SJCRH30 (cell line): Measurements from ENCODE around the gene ABTB2.

GRCh38 chr11:32396213-32396930, 39.0 kb downstream of the WT1 start:
- RAMPAGE, long total RNA, result no peak

GRCh38 chr11:32432400-32433478, 2.6 kb downstream of the WT1 start:
- RAMPAGE, long total RNA, result no peak

DNA sequence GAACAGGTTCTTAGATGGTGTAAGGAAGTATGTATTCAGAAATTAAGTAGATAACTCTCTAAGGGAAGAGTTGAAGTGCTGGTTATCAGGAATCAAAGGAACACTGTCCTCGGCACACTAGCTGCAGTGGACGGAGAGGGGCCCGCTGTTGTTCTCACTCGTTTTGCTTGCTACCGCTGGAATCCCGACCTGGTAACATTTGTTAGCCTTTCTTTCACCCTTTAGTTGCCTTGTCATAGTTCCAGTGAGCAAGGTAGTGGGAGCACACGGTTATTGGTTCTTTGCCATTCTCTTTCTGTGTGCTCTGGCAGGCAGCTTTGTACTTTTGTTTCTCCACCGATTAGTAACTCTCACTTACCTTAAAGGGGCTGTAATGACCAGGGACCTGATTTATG, 1.7 kb downstream of the DEPDC7 start:
- RAMPAGE, long total RNA, result no peak

GRCh38 chr11:33017927-33018314, 2.2 kb downstream of the DEPDC7 start:
- RAMPAGE, long total RNA, result no peak

DNA sequence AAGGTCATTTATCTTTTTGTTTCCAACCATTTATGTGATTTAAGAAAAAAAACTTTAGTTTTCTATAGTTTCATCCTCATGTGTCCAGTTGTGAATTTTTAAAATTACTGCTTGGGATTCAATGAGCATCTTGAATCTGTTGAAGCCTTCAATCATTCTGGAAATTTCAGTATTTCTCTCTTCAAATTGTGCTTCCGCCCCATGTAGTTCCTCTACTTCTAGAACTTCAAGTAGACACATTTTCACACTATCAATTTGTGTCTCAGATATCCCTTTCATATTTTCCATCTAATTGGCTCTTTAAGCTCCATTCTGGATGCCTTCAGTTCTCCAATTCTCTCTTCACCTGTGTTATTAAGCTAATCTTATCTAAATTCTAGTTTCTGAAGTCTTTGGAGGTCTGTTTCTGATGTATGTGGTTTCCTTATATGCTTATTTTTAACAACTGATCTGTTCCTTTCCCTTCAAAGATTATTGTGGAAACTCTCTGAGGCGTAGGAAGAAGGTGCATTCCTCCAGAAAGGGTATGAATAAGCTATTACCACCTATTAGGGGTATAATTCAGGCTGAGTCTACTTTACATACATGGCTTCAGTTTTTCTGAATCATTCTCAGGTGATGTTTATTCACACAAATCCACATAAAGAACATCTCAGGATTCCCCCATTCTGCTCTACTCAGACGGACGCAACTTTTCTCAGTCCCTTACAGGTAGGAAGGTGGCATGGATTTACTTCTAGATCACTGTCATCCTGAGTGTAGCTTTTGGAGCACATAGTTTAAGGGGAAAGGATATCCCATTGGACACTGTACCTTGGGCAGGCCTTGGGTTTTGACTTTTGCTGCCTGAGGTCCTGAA, 36.1 kb downstream of the CSTF3 start:
- RAMPAGE, long total RNA, result no peak

- RAMPAGE, long total RNA, result no peak
Observed at GRCh38 chr11:33207437-33208049, 46.3 kb upstream of the CSTF3 start.

GRCh38 chr11:33689238-33689742, 11.3 kb downstream of the C11orf91 start:
- RAMPAGE, long total RNA, result no peak

GRCh38 chr11:33705160-33705674, 4.6 kb upstream of the C11orf91 start:
- RAMPAGE, long total RNA, result no peak

DNA sequence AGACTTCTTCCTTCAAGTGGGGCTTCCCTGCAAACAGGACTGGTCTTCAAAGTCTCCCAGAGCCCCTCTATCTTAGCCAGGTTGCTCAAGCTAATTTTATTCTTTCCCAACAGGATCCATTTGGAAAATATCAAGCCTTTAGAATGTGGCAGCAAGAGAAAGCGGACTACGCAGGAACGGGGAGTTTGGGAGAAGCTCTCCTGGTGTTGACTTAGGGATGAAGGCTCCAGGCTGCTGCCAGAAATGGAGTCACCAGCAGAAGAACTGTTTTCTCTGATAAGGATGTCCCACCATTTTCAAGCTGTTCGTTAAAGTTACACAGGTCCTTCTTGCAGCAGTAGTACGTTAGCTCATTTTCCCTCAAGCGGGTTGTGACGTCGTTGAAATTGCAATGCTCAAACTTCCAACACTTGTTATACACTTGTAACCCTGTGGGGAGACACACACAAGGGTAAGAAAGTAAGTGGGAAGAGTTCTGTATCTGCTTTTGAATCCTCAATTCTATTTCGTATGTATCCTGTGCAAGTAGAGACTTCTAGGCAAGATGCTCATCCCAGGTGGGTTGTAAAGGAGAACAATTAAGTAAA, 9.4 kb upstream of the C11orf91 start:
- RAMPAGE, long total RNA, result no peak

GRCh38 chr11:33756944-33757276, 17.4 kb downstream of the FBXO3 start:
- RAMPAGE, long total RNA, result no peak

DNA sequence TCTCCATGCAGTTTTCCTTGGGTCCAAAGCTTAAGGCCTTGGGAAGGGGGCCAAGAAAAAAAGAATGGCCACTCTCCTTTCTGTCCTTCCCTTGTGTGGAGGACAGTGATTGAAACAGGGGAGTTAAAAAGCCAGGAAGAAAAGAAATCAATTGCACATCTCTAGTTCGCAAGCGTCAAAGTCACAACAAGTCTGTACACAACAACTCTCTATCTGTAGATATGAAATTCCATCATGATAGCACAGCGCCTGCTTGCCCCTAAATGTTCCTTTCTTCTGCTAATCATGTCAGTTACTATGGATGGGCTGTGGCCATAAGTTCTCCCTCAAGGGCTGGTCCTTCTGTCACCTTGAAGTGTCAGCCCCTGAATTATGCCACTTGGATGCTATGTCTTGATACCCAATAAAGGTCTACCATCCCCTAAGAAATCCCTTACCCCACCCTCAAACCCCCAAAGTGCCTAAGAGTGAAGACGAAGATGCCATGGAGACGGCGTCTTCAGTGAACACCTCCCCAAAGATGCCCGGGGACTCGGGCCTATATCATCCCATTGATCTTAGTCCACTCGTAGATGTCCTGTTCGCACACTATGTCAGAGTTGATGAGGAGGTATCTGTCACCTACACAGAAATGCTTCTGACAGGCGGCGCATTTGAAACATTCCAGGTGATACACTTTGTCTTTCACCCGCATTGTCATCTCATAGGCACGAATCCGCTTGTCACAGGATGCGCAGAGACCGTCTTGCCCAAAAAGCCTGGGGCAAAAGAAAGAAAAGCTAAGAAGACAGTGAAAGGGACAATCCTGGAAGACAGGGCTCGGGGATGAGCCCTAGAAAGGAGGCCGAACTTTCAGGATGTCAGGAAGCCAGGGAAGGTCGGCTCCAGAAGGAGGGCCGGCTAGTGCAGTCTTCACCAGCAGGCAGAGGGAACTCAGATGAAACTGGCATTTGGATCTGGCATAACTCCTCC, 32.8 kb downstream of the LMO2 start:
- RAMPAGE, long total RNA, result no peak

- RAMPAGE, long total RNA, result no peak
Observed at GRCh38 chr11:33877118-33877608, 14.7 kb downstream of the LMO2 start.

DNA sequence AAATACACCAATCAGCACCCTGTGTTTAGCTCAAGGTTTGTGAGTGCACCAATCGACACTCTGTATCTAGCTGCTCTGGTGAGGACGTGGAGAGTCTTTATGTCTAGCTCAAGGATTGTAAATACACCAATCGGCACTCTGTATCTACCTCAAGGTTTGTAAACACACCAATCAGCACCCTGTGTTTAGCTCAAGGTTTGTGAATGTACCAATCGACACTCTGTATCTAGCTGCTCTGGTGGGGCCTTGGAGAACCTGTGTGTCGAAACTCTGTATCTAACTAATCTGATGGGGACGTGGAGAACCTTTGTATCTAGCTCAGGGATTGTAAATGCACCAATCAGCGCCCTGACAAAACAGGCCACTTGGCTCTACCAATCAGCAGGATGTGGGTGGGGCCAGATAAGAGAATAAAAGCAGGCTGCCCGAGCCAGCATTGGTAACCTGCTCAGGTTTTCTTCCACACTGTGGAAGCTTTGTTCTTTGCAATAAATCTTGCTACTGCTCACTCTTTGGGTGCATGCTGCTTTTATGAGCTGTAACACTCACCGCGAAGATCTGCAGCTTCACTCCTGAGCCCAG, 60.7 kb upstream of the CAPRIN1 start:
- RAMPAGE, long total RNA, result no peak

- RAMPAGE, long total RNA, result no peak
Observed at GRCh38 chr11:34318336-34318907, 39.4 kb downstream of the ABTB2 start.

- RAMPAGE, long total RNA, result no peak
Observed at GRCh38 chr11:34329221-34329786, 28.5 kb downstream of the ABTB2 start.

DNA sequence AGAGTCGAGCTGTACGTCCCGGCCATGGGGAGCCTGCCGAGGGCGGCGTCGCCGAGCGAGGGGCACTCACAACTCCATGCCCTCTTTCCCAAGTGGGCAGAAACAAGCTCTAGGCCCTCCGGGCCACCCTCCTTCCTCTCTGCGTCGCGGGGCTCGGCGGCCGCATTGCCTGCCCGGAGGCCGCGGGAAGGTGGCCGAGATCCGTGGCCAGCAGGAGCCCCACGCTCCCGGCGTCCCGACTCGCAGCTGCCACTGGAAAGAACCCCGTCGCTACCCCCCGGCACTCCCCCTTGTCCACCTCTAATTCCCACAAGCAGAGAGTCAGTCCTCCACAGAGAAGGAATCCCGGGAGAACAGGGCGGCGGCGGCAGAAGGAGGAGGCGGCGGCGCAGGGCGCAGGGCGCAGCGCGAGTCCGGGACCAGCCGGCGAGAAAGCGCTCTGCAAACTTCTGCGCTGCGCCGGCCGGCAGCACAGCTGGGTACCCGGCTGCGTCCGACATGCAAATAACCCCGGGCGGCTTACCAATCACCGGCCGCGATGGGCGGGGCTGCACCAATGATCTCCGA, at the start of gene ABTB2:
Gene ABTB2, minus strand, starts transcription at position 453 of the 567 bp plus-strand sequence.
- RAMPAGE, long total RNA, result no peak

DNA sequence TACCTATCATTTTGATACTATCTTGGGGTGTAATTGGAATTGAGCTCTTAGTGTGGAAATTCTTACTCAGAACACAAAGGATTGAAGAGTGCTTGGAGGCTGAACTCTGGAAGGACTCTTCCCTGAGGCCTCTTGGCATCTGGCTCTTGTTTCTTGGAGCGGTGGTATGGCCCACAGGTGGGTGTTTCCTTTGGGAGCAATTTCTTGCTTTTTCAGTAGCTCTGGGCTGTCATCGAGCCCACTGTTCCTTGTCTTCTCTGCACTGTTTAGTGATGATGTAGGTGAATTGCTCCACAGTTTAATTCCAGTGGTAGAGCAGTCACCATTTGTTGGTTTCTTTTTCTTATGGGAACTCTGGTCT, 50.1 kb upstream of the EHF start:
- RAMPAGE, long total RNA, result no peak

GRCh38 chr11:34621819-34622675, 1.2 kb downstream of the EHF start:
- RAMPAGE, long total RNA, result no peak

DNA sequence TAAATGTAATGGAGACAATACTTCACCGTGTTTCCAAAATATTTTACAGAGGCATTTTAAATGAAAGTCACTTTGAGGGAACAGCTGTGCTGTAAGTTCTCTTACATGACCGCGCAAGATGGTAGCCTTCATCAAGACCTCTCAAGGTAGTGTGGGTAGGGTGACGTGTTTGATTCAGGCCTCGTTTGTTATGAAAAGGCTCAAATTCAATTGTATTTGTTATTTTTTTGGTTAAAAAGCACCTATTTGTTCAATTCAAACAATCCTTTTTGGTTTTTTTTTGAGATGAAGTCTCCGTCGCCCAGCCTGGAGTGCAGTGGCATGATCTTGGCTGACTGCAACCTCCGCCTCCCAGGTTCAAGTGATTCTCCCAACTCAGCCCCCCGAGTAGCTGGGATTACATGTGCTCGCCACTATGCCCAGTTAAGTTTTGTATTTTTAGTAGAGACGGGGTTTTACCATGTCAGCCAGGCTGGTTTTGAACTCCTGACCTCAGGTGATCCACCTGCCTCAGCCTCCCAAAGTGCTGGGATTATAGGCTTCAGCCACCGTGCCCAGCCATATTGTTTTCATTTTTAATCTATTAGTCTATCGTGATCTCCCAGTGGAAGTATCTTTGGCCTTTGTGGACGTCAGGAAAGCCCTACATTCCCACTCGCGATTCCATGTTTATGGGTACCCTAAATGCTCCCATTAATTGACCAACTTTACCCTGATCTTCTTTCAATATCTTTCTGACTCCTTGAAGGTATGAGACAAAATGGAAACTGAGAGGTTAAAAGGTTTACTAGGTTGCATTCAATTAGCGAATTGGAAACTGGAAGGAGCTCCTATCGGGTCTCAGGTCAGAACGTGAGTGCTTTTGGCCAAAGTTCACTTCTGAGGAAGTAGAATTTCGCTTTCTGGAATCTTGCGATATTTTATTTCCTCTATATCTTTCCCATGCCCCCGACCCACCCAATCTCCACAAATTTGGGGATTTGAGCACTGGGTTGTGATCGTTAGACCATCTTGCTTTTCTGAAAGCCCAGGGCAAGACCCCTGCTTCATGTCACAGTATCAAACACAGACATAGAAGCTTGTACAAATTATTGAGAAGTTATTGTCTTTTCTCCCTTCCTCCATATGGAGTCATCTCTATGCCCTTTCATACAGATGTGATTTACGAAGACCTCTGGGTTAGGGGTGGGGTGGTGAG, 2.3 kb downstream of the EHF start:
- RAMPAGE, long total RNA, result no peak

GRCh38 chr11:34850408-34850892, 65.7 kb downstream of the APIP start:
- RAMPAGE, long total RNA, result no peak